Psoas muscle (tissue), 2 donors: ENCODE data around the genes SGPP2, KCNE4 and SERPINE2.

DNA sequence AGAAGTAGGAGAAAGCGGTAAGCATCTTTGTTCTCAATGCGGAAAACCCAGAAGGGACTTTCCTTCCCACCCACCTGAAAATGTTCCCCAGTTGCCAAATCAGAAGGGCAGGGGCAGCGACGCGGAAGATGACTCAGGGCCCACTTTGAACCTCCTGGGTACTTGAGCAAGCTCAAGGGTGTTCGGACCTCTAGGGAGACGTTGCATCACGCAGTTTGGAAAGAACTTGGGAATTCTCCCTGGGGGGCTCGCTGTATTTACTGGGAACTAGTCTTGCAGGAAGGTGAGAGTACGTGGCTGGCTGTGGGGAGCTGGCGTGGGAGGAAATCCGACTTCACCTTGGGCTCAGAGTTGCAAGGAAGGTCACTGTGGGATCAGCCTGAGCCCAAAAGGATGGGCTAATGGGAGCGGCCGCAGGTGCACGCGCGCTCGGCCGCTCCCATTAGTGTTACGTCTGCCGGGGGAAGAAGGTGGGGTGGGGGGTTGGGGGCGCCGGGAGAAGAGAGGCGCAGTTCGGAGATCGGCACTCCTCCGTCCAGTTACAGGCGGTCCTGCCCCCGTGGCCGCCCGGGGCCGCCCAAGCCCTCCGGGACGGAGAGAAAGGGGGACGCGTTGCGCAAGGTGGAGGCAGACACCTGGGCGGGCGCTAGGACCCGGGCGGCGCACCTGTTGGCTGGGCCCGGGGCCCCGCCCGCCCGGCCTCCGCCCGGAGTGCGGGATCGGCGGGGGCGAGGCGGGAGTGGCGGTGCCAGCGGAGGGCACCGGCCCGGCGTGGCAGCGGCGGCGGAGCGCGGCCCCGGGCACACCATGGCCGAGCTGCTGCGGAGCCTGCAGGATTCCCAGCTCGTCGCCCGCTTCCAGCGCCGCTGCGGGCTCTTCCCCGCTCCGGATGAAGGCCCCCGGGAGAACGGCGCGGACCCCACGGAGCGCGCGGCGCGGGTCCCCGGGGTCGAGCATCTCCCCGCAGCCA lies at the start of gene SGPP2:
Gene SGPP2, plus strand, starts transcription at position 748 of the 970 bp plus-strand sequence.
- PRO-cap, 2 experiments = no peak in any of the 2 experiments

DNA sequence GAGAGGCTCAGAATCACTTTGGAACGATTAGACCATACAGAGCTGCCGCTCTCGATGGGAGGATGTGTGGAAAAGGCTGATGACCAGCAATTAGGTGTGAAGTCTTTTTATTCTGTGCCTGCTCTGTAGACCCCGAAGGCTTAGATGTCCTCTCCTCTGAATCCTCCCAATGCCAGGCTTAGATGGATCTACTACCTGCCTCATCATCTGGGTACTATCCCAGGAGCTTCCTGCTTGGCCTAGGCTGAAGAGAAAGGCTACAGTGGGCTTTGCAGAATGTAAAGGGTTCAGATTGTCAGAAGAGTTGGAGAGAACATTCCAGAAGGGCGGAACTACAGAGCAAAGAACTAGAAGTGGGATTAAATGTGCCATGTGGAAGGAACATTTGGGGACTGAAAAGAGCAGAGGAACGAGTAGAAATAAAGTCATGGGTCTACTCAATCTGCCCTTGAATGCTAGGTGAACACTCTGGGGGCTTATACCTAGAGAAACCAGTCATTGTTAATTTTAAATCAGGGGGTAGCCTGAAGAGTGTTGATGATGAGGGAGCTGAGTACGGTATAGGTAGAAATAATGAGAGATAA lies 21.4 kb downstream of the SGPP2 start:
- PRO-cap, 2 experiments = no peak in any of the 2 experiments

DNA sequence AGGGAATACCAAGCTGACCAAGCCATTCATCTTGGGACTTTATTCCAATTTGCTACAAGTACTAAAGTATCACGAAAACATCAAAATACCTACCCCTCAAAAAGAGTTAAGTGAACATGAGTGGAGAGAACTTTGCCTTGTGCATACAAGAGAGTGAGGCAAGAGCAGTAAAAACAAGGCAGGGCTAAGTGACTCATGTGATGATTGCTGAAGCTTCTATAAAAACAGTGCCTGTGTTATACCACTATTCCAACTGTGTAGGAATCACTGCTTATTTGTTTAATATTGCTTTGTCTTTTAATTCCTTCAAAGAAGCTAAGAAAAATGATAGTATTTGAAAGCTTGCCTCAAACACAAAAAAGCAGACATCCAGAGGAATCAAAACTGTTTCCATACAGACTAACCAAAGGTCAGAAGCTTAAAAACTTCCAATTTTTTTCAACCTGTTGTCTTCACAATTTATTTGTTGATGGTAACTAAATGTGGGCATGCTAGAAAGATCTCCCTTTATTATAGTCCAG lies 61.1 kb downstream of the FARSB start:
- PRO-cap, 2 experiments = no peak in any of the 2 experiments

GRCh38 chr2:222683836-222684268 lies 12.4 kb downstream of the MOGAT1 start:
- PRO-cap, 2 experiments = no peak in any of the 2 experiments

- PRO-cap, 2 experiments = no peak in any of the 2 experiments
These were observed 27.1 kb upstream of the ACSL3 start for GRCh38 chr2:222833710-222834192.

DNA sequence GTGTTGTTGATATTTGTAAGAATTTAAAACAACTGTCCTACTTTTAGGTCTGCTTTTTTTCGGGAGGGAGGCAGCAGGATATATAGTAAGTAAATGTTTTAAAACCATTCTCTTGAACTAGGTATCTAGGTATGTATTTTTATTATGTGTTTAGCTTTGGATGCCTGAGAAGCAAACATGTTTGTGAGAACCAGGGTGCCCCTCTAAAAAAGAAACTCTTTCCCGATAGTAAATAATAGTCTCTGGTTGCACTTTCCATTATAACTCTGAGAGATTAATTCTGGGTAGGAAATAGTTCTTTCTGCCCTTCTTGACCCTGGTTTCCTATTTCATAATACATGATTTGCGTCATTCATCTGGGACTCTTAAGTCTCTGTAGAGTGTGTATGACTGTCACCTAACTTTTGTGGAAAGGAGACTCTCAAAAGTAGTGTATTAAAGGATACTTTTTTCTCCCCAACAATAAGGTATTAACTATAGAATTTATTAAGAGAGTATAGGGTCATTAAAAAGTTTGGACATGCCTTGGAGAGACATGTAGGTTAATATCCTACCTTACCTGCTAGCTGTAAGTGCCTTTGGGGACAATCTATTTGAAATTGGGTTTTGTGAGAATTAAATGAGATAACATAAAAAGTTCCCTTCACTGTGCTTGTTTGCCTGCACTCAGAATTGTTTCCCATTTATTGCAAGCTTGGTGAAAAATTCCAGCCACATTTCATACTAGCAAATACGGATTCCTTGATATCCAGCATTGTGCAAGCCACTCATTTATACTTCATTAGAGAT lies 31.6 kb downstream of the ACSL3 start:
- PRO-cap, 2 experiments = no peak in any of the 2 experiments

- PRO-cap, 2 experiments = no peak in any of the 2 experiments
These were observed 51.9 kb downstream of the ACSL3 start for GRCh38 chr2:222912481-222913342.

DNA sequence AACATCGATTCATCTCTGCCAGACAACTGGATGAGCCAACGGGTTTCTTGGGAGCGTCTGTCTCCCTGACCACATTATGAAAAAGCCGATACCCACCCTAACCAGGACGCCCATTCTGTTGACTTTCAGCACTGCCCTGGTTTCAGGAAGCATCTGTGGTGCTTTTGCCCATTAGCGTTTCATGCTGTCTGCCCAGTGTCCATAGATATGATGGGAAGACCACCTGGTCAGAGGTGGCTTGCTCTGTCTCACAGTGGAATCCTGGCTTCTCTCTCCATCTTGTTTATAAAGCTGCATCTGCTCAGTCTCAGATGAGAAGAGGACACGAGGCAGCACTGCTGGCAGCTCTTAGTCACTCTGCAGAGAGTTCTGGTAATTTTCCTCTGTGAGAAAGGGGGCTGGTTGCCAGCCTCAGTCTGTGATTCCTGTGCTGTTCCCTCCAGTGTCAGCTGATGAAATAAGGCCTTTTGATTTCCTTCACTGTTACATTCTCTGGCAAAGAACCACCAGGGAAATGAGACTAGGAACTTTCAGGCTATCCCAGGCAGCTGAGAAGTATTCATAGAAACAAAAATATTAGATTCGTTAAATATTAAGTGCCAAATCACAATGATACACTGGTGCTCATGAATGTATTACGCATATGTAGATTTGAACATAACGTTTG lies 57.7 kb upstream of the KCNE4 start:
- PRO-cap, 2 experiments = no peak in any of the 2 experiments

- PRO-cap, 2 experiments = no peak in any of the 2 experiments
These were observed 4.6 kb upstream of the KCNE4 start for GRCh38 chr2:223047343-223047889.

- PRO-cap, 2 experiments = peak in 2 of 2 experiments; most common plus-strand start chr2:223052190 (in 2); most common minus-strand start chr2:223052036 (in 1)
These were observed at the start of gene KCNE4 for GRCh38 chr2:223051675-223052435. Gene KCNE4 (plus strand): TSS chr2:223052190.

DNA sequence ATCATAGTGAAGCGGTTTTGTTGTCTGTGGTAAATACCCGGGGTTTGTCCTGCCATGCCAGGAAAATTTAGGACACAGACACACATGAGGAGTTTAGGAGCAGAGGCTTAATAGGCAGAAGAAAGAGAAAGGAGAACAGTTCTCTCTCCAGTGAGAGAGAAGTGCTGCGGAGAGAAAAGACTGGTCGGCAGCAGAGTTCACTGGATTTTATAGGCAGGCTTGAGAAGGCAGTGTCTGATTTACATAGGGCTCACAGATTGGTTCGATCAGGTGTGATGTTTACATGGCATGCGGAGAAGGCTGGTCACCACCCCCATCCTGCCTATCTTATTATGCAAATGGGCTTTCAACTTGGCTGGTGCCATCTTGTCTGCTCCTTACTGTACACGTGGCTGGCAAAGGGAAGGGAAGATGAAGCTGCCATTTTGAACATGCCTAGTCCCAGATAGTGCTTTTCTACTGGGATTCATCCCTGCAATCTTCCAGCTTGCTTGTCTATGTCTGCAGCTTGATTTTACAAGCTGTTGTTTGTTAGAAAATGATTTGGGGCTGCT lies 113.4 kb downstream of the AP1S3 start:
- PRO-cap, 2 experiments = no peak in any of the 2 experiments

GRCh38 chr2:223760050-223760469 lies 77.3 kb downstream of the AP1S3 start:
- PRO-cap, 2 experiments = no peak in any of the 2 experiments

DNA sequence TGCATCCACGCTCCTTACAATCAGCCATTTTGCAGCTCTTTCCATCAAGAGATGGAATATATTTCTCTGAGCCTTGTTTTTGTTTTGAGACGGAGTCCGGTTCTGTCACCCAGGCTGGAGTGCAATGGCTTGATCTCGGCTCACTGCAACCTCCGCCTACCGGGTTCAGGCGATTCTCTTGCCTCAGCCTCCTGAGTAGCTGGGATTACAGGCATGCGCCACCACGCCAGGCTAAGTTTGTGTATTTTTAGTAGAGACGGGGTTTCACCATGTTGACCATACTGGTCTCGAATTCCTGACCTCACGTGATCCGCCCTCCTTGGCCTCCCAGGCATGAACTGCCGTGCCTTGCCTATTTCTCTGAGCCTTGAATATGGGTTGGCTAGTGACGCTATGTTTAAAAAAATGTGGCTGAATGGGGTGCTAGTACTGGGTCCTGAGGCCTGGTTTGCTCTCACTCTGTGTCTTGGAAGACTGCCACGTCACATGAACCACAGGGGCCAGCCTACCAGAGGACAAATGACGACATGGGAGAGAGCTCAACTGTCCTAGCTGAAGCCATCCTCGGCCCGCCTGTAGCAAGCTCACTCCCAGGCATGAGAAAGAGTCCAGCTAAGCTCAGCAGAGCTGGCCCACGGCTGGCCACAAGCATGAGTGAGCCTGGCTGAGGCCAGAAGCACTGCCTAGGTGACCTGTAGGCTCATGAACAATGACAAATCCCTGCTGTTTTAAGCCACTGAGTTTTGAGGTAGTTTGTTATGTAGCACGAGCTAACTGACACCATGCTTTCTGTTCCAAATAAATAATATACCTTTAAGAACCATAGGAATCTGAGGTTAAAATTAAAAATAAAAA lies 14.6 kb downstream of the WDFY1 start:
- PRO-cap, 2 experiments = no peak in any of the 2 experiments

GRCh38 chr2:223949264-223949989 lies 4.3 kb upstream of the WDFY1 start:
- PRO-cap, 2 experiments = no peak in any of the 2 experiments

DNA sequence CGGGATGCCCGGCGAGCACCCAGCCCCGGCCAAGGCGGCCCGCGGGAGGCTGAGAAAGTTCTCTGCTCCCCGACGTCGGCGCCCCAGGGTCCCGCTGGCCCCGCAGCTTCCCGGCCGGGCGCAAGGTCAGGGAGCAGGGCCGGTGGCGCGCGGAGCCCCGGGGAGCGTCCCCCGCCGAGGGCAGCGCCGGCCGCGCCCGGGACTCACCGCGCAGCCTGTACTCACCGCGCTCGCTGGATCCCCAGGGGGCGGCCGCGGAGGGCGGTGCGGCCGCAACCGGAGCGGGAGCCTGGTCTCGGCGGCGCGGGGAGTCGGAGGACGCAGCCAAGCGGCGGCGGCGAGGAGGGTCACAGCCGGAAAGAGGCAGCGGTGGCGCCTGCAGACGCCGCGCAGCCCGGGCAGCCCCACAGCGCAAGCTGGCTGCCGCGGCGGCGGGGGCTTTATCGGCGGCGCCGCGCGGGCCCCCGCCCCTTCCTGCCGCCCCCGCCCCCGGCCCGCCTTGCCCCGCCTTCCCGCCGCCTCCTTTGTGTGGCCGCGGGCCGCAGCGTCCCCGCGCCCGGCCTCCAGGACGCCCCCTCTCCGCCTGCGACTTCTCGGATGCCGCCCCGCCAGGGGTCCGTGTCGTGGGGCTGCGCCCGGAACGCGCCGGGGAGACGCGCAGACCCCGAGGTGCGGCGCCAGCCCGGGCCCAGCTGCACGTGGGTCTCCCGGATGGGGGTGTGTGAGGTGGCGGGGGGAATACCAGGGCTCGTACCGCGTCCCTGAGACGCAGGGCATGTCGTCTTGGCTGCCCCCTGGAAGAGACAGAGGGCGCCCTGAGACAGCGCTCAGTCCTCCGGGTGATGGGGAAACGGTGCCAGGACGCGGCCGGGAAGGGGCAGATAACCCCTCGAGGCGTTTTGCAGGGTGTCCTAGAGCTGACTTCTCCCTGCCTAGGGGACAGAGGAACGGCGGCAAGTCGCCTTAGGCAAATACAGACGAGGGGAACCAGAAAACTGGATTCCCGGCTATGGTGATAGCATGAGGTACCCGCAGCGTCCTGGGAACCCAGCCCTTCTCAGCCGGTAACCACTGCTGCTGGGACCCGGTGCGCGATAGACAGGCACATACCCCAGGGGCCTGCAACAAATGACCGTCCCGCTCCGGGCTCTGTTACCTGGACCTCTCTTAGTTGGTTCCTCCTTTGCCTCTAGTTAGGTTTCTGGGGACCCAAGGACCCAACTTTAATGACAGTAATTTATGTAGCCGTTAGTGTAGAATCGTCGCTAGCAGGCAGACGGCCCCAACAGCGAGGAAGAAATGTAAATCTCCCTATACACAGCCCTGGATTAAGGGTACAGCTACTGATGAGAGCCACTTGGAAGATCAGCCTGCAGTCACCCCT lies at the start of gene SERPINE2:
Gene SERPINE2, minus strand, starts transcription at position 413 of the 1,384 bp plus-strand sequence.
- PRO-cap, 2 experiments = no peak in any of the 2 experiments

- PRO-cap, 2 experiments = no peak in any of the 2 experiments
These were observed 884 bp downstream of the FAM124B start for GRCh38 chr2:224400838-224401607.

- PRO-cap, 2 experiments = no peak in any of the 2 experiments
These were observed 47.6 kb upstream of the FAM124B start for GRCh38 chr2:224449521-224449815.

- PRO-cap, 2 experiments = no peak in any of the 2 experiments
These were observed 80.0 kb upstream of the FAM124B start for GRCh38 chr2:224481875-224482333.

GRCh38 chr2:224510156-224510752 lies 74.9 kb downstream of the CUL3 start:
- PRO-cap, 2 experiments = no peak in any of the 2 experiments

GRCh38 chr2:224542386-224543337 lies 42.5 kb downstream of the CUL3 start:
- PRO-cap, 2 experiments = no peak in any of the 2 experiments